Penis (tissue), 1 donor: Measurements from ENCODE around the genes GTPBP8, NEPRO, USF3 and CCDC191.

DNA sequence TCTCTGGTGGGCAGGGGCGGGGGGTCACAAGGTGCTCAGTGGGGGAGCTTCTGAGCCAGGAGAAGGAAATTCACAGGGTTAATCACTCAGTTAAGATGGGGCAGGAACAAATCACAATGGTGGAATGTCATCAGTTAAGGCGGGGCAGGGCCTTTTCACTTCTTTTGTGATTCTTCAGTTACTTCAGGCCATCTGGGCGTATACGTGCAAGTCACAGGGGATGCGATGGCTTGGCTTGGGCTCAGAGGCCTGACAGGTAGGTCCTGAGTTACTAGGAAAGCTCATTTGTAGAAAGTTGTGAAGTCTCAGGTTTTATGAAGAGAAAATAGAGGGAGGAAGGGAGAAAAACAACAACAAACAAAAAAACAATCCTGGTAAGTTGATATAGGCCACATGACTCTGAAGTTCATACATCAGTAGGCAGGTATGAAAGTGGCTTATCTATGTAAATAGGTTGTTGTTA is 67.7 kb downstream of the CD200 start:
- PRO-cap, result no peak

DNA sequence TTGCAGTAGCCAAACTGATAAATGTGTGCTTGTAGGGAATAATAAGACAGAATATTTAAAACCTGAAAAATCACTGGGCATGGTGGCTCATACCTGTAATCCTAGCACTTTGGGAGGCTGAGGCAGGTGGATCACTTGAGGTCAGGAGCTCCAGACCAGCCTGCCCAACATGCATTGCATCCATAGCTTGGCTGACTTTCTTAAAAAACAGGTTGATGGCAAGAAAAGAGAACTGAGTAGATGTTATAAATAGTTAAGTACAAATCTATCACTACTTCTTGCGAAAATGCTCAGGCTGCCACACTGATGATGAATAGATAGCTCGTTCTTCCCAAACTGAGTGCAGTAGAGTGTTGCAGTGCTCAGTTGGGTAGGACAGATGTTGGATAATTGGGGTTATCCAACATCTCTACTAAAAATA is 1.4 kb downstream of the BTLA start:
- PRO-cap, result no peak

DNA sequence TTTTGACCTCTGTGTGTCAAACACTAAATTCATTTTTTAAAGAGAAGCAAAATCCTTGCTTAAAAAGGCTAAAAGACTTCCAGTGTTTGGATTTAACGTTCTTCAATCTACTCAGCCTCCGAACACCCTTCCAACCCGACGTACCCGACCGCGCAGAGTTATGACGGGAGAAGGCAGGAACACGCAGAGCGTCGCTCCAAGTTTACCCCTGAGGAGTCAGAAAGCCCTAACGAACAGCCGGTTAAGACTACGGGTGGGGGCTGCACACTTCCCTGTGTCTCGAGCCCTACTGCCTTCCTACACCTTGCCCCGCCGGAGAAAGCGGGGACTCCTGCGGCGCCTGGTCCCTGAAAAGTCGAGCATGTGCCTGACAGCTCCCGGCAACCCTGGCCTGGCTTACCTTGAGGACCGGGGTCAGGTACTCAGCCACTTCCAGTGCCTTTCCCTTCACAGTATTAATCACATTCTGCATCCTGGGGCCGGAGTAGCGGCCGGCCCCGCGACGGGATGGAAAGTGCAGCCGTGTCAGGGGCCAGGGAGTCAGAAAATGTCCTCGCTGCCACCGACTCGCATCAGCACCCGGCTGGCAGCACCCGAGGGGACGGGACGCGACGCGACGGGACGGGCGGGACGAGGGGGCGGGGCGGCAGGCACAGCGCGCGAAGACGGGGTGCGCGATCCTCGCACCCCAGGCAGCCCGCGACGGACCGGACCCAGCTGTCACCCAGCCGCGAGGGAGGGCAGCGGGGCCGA is 529 bp downstream of the ATG3 start:
- PRO-cap, result bidirectional peak, plus-strand start at position 161 of the sequence, minus-strand start at position 162 of the sequence; bidirectional peak, plus-strand start at position 653 of the sequence, minus-strand start at position 549 of the sequence

GRCh38 chr3:112641406-112641895 is 508 bp upstream of the CCDC80 start:
- PRO-cap, result no peak

DNA sequence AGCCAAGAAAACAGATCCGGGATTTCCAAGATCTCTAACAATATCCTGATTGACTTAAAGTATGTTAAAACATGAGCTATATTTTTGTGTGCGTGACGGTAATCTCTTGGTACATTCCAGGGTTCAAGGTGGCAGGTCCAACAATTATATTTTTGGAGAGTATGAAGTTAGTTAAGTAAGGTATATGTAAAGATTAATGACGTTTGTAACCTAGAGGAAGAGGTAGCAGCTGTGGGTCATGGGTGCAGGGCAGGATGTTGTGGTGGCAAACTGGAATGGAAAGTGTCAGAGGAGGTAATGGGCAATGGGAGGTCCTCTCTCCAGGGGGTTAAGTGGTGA is 931 bp upstream of the CD200R1L start:
- PRO-cap, result no peak

DNA sequence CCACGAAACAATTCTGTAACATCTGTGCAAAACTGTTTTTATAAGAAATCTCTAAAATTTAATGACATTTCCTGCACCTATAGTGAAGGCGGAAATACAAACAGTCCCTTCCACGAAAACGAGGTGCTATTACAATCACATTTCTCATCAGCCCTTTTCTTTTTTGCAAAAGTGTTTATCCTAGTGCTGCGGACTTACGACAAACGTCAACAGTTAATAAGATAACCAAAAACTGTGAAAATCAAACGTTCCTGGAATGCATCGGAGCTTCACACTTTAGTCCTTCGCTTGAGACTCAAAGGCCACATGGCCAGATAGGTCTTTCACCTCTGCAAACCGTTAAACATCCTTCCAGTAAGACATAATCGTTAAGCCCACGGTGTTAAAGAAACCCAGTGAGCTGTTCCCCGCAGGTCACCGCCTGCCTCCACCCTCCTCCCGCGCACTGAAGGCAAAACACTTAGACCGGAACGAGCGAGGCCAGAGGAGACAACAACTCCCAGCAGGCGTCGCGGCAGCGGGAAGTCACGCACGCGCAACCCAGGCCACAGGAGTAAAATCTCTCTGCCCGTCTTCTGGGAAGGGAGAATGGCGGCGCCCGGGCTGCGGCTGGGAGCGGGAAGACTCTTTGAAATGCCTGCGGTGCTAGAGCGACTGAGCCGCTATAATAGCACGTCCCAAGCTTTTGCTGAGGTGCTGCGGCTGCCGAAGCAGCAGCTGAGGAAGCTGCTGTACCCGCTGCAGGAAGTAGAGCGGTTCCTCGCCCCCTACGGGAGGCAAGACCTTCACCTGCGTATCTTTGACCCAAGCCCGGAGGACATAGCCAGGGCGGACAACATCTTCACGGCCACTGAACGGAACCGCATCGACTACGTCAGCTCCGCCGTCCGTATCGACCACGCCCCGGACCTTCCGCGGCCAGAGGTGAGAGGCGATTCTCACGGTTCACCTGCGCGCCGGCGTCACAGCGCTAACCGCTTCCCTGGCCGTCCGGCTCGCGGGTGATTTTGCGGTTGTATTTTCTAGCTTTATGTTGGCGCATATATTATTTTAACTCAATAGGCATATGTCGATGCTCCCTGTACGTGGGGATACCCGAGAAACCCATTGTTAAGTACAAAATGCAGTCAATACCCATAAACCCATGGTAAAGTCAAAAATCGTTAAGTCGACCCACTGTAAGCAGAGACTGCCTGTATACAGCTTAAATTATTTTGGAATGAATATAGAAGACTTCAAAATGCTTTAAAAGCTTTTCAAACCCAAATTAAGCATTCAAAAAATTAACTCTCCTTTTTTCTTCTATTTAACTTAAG is at the start of gene GTPBP8:
TSS of gene GTPBP8 (plus strand) at position 573 of the 1,316 bp plus-strand sequence.
- PRO-cap, result bidirectional peak, plus-strand start at position 585 of the sequence, minus-strand start at position 447 of the sequence; bidirectional peak, plus-strand start at position 948 of the sequence, minus-strand start at position 821 of the sequence

DNA sequence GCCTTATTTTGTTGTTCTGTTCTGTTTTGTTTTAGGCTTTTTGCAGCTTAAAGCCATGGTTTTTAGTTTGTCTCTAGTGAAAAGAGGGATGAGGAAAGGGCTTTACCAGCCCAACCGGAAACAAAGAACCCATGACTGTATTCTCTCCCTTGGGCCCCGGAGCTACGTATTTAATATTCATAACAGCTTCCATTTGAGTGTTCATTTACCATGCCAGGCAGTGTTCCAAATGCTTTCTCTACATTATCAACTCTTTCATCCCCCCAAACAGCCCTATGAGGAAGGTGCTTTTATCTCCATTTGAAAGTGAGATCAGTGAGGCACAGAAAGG is 984 bp downstream of the NEPRO start:
- PRO-cap, result no peak

- PRO-cap, result bidirectional peak, plus-strand start at chr3:113019543, minus-strand start at chr3:113019593; bidirectional peak, plus-strand start at chr3:113019796, minus-strand start at chr3:113019708
Observed at GRCh38 chr3:113018853-113020040, at the start of gene NEPRO. Gene NEPRO, minus strand, starts transcription at chr3:113019671.

DNA sequence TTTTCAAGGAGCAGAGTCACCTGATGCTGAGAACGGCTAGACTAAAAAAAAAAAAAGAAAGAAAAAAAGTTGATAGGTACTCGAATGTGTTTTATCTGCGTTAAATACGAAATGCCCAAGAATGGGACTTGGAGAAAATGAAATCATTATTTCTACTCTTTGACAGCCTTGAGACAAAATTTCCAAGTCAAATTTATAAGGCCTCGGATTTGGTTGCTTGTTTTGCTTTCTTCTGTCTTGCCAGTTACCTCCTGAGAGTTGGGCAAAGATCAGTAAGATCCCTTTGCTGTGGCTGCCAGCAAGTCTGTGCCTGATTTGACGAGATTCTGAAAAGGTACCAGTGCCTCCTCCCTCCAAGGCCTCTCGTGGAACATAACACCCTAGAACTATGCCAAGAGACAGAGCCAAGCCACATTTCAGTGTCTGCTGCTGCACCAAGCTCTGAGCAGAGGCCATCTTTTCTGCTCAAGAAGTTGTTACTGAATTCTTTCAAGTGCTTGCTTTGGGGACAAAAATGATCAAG is 32.3 kb upstream of the NEPRO start:
- PRO-cap, result no peak

DNA sequence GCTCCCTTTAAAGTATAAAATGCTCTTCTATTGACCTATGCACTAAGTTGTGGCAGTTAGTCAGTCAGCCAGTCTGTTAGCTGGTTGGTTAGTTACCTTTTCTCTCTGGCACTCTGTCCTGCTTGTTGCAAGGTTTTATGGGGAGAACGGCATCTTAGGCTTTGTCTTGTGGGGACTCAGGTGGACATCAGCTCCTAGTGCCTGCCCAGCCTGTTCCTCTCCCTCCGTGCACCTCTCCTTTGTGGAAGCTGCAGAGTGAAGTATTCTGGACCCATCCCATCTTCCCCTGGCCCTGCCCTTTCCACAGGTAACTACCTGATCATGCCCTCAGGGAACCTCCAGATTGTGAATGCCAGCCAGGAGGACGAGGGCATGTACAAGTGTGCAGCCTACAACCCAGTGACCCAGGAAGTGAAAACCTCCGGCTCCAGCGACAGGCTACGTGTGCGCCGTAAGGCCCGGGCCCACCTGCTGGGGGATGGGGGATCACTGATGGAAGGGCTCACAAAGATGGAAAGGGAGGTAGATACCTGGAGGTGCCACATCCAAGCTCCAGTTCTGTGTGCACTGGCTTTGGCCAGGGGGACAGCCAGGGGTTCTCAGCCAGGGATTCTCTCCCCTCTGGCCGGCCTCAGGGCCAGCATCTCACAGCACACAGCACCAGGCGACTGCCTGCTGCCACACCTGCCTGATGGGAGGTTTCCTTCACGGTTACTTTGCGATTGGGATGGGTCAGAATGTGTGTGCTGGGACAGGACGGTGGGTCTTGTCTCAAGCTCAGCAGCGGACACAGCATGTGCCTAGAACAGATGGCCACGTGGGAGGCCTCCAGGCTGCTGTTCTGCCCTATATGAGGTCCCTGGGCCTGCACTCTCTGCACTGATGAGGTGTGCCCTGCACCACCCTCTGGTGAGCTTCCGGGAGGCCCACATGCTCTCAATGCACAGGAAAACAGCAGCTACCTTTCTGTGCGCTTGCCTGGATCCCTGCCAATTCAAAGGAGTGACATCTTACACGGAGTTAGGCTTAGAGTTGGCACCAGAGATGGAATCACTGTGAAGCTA is 59.5 kb downstream of the BOC start:
- PRO-cap, result no peak

DNA sequence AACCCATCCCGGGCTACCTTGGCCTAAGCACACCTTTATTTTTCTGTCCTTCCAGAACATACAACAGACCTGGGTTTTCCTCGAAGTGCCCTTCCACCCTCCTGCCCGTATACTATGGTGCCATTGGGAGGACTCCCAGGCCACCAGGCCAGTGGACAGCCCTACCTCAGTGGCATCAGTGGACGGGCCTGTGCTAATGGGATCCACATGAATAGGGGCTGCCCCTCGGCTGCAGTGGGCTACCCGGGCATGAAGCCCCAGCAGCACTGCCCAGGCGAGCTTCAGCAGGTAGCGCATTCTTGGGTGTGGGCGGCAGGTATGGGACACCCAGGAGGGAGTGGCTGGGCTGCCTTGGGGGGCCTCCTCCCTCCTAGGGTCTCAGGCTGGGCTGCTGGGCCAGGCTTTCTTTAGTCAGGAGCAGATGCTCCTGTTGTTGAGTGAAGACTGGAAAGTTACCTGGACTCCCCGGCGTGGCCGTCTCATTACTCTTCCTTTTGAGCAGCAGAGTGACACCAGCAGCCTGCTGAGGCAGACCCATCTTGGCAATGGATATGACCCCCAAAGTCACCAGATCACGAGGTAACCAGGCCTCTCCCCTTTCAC is 73.0 kb downstream of the BOC start:
- PRO-cap, result no peak

DNA sequence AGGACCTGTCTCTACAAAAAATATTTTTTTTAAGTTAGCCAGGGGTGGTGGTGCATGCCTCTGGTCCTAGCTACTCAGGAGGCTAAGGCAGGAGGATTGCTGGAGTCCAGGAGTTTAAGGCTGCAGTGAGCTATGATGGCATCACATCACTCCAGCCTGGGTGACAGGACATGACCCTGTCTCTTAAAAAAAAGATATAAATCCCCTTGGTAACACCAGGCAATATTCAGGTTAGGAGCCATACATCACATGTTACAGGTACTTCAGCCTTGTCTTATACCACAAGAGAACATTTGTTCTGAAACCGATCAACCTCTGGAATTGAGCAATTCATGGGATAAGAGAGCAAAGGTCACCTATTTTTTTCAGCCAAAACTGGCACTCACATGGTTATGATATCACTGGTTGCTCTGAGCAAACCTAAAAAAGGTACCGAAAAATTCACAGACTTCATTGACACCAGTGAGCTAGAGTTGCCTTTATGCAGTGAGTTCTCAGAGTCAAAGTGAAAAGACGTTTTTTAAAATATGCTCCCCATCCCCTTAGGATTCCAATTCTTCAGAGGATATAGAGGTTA is 9.1 kb downstream of the SPICE1 start:
- PRO-cap, result no peak

DNA sequence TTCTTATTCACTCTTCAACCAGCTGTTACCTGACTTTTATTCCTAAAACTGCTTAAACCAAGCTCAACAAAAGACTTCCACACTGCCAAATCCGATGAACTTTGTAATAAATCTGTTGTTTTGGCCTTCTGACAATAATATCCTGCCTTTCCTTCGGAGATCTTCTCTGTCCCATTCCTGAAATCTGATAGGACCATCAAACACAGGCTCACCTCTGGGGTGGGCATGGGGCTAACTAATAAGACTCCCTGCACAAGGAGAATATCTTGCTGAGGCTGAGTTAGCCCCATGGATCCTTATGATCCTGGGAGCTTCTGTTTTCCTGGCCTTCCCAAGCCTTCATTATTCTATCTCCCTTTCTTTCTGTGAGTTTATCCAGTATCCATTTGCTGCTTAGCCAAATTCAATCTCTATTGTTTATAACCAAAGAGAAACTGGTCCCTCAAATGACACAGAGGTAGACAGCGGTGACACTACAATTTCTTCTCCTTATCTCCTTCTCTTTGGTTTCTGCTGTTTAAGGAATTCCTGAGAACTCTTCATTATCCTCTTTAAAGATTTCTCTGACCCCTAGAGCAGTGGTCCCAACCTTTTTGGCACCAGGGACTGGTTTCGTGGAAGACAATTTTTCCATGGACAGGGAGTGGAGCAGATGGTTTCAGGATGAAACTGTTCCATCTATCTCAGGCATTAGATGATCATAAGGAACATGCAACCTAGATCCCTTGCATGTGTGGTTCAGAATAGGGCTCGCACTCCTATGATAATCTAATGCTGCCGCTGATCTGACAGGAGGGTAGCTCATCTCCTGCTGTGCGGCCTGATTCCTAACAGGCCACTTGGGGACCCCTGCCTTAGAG is 4.9 kb downstream of the USF3 start:
- PRO-cap, result no peak

- PRO-cap, result unidirectional peak, plus-strand start at chr3:113695891; bidirectional peak, plus-strand start at chr3:113696368, minus-strand start at chr3:113696259; bidirectional peak, plus-strand start at chr3:113696846, minus-strand start at chr3:113696664
Observed at GRCh38 chr3:113695782-113696736, at the start of gene USF3. Gene USF3, minus strand, starts transcription at chr3:113696642.

DNA sequence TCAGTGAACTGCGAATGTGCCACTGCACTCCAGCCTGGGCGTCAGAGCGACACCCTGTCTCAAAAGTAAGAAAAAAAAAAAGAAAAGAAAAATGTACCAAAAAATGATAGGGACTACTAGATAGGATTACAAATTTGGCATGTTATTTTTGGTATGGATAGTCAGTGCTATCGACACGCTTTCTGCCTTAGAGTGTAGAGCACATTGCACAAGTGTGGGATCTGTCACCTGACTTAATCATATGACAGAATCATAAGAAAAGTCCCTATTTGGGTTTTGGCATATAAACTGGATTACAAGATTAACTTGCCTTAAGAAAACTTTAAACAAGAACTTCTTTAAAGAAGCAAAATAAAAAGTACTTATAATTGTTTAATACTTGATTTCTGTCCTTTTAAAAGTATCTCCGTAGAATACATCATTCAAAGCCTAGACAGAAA is 7.7 kb downstream of the ATP6V1A start:
- PRO-cap, result no peak

DNA sequence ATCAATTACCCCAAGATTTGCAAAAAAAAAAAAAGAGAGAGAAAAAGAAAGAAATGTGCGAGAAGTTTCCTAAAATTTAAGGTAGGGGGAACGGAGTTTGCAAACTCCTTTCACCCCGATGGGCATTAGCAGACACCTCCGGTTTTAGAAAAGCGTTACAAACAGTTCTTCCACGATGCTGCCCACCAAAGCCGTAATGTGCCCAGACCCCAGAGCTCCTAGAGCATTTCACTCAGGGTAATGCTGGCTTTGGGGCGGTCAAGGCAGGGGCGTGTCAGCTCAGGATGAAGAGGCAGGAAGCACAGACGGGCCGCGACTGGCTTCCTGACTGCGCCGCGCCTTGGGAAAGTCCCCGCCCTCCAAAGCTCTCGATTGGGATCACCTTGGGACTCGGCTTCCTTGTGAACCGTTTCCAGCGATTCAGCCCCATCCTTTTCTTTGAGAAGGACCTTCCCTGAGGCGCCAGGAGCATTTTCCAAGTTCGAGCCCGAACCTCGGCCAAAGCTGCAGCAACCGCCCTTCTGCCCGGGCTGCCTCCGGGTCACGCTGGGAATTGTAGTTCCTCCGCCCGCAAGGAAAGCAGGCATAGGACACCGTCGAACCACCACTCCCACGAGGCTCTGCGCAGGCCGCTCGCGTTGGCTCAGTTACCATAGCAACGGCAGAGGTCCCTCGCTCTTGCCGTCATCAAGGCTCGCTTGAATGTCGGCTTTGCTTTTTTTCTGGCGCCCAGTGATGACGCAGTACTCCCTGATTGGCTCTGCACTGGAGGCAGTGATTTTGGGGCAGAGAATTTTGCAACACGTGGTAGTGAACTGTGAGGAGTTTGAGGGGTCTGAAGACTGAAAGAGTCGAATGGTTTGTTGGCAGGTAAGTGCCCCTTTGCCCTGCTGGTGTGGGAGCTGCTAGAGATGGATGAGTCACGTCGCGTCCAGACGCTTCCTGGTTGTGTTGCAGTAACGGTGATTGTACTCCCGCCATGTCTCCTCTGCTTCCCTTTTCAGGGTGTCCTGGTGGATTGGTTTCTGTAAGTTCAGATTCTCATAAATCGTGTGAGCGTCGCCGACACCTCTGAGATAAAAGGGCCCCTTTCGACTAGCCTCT is at the start of gene CCDC191:
TSS of gene CCDC191 (minus strand) at position 532 of the 1,104 bp plus-strand sequence.
- PRO-cap, result bidirectional peak, plus-strand start at position 277 of the sequence, minus-strand start at position 220 of the sequence; bidirectional peak, plus-strand start at position 820 of the sequence, minus-strand start at position 624 of the sequence

GRCh38 chr3:114057099-114057323 is 474 bp downstream of the QTRT2 start:
- PRO-cap, result no peak

DNA sequence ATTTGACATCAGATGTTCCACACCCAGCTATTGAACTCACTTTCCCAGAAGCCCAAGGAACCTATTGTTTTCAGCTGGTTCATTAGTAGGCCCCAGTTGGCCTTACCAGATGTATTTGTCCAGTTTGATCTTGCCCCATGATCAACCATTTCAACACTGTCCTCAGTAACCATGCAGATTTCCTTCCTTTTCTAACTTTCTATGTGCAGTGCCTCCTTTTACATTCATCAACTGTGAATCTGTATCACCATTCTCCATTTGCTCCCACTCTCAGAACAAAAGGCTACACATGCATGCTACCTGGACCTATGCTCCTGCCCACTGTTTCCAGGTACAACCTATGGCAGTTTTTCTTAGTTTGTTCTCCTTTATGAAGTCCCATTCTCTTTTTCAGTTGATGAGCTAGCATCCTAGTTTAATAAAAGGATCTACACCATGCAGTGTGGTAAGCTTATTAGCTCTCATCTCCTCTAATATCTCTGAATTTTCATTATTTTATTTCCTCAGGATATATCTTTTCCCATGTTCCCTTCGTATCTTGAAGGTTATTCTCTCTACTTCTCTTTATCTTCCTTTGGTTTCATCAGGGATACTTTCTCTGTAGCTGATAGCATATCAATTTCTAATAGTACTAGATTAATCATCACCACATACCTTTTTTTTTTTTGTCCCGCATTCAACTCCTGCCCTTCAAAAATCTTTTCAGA is 103.2 kb downstream of the TIGIT start:
- PRO-cap, result no peak

GRCh38 chr3:114447370-114448017 is 153.7 kb downstream of the TIGIT start:
- PRO-cap, result no peak

GRCh38 chr3:114571274-114571808 is 277.5 kb downstream of the TIGIT start:
- PRO-cap, result no peak